Keratinocyte (primary cell): ENCODE measurements around a stretch of chr10.

DNA sequence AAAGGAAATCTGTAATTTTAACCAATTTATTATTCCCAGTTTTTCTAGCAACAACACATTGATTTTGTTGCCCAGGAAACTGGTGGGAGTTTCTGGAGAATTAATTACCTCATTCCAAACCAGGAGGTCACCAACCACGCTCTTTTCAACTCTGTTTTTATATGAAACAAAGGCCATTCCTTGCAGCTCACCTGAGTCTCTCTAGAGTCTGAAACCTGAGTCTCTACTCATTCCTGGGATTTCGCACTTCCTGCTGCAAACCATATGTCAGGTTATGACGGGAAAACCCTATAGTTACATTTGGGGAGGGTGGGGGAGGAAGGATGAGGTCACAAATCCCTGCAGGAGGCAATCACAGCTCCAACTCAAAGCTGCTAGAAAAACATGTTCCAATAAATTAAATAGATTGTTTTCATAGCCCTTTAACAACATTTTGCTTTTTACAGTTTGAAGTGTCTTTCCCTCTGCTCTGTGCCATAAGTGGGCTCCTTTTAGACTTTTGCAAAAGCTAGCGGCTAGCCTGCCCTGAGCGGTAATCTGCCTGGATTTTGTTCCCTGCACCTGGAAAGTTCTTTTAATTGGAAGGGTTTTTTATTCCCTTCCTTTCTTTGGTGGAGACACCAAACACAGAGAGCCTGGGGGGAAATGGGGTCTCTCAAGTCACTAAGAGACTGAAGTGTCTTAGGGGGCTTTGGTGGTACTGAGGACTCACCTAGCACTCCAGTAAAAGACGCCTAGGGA lies 38.3 kb upstream of the XPNPEP1 start:
CAGE:
- cytosol, long polyA minus RNA: no peak
- cytosol, long polyA plus RNA: no peak
- long polyA plus RNA: no peak
- nucleus, long polyA minus RNA: no peak
- nucleus, long polyA plus RNA: no peak

DNA sequence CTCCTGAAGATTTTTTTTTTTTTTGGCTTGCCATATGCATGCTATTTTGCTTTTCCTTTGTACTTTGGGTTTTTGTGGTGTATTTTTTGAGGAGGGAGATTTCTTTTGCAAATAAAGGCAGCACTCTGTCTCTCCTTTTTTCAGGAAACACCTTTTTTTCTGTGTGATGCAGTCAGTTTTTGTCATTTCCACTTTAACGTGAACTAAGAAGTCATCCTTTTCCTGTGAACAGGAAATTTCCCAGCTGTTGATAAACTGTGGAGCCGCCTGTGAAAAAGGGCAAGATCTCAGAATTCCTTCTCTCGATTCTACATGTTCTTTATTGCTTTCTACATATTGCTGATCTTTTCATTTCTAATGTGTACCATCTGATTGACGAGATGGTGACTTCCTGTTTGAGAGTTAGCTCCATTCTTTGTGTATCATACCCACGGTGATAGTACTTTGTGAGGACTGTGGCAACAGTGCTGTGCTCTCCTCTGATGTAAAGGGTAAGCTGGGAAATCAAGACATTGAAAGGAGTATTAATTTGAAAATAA lies 50.4 kb downstream of the ADD3 start:
CAGE:
- cytosol, long polyA minus RNA: no peak
- cytosol, long polyA plus RNA: no peak
- long polyA plus RNA: no peak
- nucleus, long polyA minus RNA: no peak
- nucleus, long polyA plus RNA: no peak

CAGE:
- cytosol, long polyA minus RNA: no peak
- cytosol, long polyA plus RNA: no peak
- long polyA plus RNA: no peak
- nucleus, long polyA minus RNA: no peak
- nucleus, long polyA plus RNA: no peak
These were observed 37.9 kb downstream of the MXI1 start for GRCh38 chr10:110244982-110246097.

GRCh38 chr10:110296515-110297053 lies 8.1 kb downstream of the SMNDC1 start:
CAGE:
- cytosol, long polyA minus RNA: no peak
- cytosol, long polyA plus RNA: no peak
- long polyA plus RNA: no peak
- nucleus, long polyA minus RNA: no peak
- nucleus, long polyA plus RNA: no peak

DNA sequence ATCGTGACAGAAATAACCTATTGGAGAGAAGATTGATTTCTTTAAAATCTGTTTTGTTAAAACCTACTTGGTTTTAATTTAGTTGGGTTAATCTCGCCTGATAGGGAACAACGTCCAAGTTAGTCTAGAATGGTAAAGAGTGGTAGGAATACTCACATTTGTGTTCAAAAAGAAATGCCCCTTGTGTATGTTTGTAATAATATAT lies 643 bp upstream of the SMNDC1 start:
CAGE:
- cytosol, long polyA minus RNA: no peak
- cytosol, long polyA plus RNA: no peak
- long polyA plus RNA: no peak
- nucleus, long polyA minus RNA: no peak
- nucleus, long polyA plus RNA: no peak

CAGE:
- cytosol, long polyA minus RNA: no peak
- cytosol, long polyA plus RNA: no peak
- long polyA plus RNA: no peak
- nucleus, long polyA minus RNA: no peak
- nucleus, long polyA plus RNA: no peak
These were observed 51.9 kb upstream of the SMNDC1 start for GRCh38 chr10:110356354-110357231.

DNA sequence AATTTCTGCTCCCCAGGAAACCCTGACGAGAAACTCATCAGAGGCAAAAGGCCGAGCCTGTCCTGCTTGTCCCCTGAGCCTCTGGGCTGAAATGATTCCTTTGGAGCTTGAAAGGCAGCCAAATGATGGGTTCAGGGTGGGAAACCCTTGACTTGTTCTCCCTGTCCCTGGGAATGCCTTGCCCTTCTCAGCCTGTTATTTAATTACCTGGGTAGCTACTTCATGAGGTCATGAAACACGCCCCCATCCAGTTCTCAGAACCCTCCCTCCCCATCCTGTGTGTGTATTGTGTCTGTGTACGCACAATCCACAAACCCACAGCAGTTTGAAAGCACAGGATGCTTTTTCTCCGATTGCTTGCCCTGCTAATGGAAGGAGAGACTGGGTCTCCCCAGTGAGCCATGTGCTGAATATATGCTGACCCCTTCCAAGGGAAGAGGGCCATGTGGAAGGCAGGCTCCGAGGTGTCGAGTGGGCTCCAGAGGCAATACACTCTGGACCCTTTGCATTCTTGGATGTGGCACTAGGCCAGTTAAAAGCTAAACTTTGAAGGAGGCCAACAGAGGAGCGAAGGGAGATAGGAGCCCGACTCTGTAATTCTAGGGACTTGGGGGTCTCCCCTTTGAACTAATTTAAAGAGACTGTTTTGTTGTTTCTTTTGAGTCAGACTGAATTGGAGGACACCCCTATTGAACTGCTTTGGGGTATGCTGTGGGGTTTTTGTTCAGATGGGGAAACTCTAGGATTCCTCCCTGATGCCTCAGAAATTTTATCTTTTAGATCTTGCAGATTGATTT lies 10.6 kb downstream of the DUSP5 start:
CAGE:
- cytosol, long polyA minus RNA: no peak
- cytosol, long polyA plus RNA: no peak
- long polyA plus RNA: no peak
- nucleus, long polyA minus RNA: no peak
- nucleus, long polyA plus RNA: no peak

DNA sequence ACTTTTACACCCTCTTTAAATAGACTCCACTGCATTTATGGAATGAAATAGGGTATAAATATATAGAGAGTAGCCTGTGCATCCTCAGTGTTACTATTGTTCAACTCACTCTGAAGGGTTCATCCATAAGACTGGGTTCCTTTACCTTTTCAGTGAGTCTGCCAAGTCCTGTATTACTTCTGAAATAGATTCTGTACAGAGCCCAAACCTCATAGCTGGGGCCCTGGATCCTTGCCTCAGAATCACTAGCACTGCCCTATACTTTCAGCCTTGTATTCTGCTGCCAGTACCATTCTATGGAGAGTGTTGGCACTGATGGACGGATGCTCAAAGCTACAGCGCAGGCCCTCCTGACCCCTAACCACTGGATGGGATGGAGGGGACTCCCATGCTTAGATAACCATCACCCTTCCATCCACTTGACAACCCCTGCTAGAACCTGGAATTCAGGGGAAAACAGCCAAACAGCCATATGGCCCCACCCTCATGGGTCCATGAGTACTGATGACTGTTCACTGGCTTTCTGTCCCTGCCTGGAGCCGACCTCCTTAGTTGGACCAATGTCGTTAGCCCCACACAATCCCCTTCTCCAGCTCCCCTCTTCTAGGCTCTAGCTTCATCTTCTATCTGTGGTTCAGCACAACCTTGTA lies 16.1 kb downstream of the DUSP5 start:
CAGE:
- cytosol, long polyA minus RNA: no peak
- cytosol, long polyA plus RNA: no peak
- long polyA plus RNA: no peak
- nucleus, long polyA minus RNA: no peak
- nucleus, long polyA plus RNA: no peak

GRCh38 chr10:110578478-110578861 lies 11.0 kb downstream of the SMC3 start:
CAGE:
- cytosol, long polyA minus RNA: start-site peak on the plus strand at chr10:110578625-110578672, 19 reads
- cytosol, long polyA plus RNA: no peak
- long polyA plus RNA: no peak
- nucleus, long polyA minus RNA: no peak
- nucleus, long polyA plus RNA: start-site peak on the plus strand at chr10:110578635-110578700, 16 and 17 reads in 2 replicates

CAGE:
- cytosol, long polyA minus RNA: start-site peak on the plus strand at chr10:110583396-110583485, 27 reads
- cytosol, long polyA plus RNA: no peak
- long polyA plus RNA: no peak
- nucleus, long polyA minus RNA: start-site peak on the plus strand at chr10:110583483-110583537, 37 reads
- nucleus, long polyA plus RNA: no peak
These were observed 15.8 kb downstream of the SMC3 start for GRCh38 chr10:110583313-110583603.

CAGE:
- cytosol, long polyA minus RNA: no peak
- cytosol, long polyA plus RNA: no peak
- long polyA plus RNA: no peak
- nucleus, long polyA minus RNA: no peak
- nucleus, long polyA plus RNA: no peak
These were observed 51.1 kb upstream of the PDCD4 start for GRCh38 chr10:110820659-110820896.

DNA sequence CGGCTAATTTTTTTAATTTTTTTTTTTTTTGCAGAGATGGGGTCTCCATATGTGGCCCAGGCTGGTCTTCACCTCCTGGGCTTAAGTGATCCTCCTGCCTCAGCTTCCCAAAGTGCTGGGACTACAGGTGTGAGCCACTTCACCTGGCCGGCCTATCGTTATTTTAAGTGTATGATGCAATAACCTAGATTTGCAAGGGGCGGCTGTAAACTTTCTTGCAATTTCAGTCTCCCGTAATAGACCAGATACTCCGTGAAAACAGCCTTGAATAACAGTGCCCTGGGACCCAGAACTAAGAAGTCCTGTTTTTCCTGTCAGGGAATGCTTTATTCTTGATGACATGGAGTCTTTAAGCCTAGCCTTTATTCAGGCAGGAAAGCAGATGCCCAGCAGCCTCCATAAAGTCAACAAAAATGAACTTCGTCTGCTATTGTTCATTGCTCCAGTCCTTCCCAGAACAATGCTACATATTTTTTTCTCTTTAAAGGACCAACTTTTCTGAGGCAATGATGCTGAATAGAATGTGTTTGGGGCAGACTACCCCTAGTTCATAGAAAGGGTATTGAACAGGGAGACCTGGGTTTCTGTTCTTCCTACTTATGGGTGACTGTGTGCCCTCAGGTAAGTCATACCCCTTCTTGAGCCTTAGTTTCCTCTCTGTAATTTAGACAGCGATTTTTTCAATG lies 47.7 kb upstream of the PDCD4 start:
CAGE:
- cytosol, long polyA minus RNA: no peak
- cytosol, long polyA plus RNA: no peak
- long polyA plus RNA: no peak
- nucleus, long polyA minus RNA: no peak
- nucleus, long polyA plus RNA: no peak

CAGE:
- cytosol, long polyA minus RNA: no peak
- cytosol, long polyA plus RNA: no peak
- long polyA plus RNA: no peak
- nucleus, long polyA minus RNA: no peak
- nucleus, long polyA plus RNA: no peak
These were observed 1.8 kb downstream of the PDCD4 start for GRCh38 chr10:110873633-110873870.

DNA sequence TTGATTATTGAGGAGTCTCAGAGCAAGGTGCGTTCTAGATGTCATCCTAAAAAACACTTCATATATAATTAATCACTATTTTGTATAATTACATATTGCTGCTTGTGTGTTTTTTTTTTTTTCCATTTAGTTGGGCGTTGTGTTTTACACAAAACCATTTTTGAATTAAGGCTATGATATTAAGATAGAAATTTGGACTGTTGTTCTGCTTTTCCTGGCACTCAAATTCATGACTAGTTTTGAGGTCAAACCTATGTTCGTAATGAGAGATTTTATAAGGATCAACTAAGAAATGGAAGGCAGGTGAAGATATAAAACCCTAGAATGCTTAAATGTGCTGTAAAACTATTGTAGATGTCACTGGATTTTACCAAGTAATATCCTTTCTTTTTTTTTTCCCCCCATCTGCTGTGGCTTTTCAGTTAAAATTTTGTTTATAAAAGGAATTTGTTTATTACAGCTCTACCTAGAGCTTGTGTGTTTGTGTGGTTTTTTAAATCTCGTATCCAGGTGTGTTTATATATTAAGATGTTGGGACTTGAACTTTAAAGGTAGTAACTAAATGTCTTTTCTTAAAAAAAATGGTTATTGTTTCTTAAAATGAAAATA lies 63.5 kb upstream of the ADRA2A start:
CAGE:
- cytosol, long polyA minus RNA: no peak
- cytosol, long polyA plus RNA: no peak
- long polyA plus RNA: no peak
- nucleus, long polyA minus RNA: no peak
- nucleus, long polyA plus RNA: no peak

DNA sequence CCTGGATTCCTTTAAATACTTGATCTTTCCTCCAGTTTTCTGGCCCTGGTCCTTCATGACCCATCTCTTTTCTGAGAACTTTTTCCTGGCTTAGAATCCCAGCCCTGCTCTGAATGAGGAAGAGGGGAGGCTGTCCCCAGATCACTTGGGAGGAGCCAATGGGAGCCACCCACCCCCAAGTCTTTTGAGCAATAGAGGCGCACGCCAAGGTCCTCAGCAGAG lies 126.7 kb downstream of the ADRA2A start:
CAGE:
- cytosol, long polyA minus RNA: no peak
- cytosol, long polyA plus RNA: no peak
- long polyA plus RNA: no peak
- nucleus, long polyA minus RNA: no peak
- nucleus, long polyA plus RNA: no peak

DNA sequence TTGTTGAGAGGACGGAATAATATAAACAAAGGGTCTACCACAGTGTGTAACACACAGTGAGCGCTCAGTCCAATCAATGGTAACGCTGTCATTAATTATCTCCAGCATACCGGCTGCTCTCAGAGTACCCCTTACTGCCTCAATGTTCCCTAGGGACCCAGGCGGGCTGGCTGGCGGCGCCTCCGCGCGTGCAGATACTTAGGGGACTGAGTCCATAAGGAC lies 425 bp downstream of the GPAM start:
CAGE:
- cytosol, long polyA minus RNA: no peak
- cytosol, long polyA plus RNA: no peak
- long polyA plus RNA: no peak
- nucleus, long polyA minus RNA: no peak
- nucleus, long polyA plus RNA: no peak

DNA sequence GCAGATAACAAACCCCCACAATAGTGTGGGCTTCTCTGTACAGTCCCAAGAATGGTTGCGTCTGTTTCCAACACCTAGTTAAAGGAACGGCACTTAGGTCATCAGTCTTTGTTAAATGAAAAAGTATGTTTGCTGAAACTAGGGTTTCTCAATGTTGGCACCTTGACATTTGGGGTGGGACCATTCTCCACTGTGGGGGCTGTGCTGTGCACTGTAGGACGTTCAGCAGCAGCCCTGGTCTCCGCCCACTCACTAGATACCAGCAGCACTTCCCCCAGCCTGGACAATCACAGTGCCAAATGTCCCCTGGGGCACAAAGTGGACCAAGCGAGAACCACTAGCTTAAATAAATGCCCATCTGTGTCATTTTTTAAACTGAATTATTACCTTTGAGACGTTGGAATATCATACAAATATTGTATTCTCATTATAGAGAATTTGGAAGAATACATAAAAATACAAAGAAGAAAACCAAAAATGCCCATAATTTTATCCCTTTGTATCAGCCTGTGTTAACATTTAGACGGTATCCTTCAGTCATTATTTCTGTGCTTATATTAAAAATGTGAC lies 13.9 kb downstream of the TECTB start:
CAGE:
- cytosol, long polyA minus RNA: no peak
- cytosol, long polyA plus RNA: no peak
- long polyA plus RNA: no peak
- nucleus, long polyA minus RNA: no peak
- nucleus, long polyA plus RNA: no peak

CAGE:
- cytosol, long polyA minus RNA: no peak
- cytosol, long polyA plus RNA: no peak
- long polyA plus RNA: no peak
- nucleus, long polyA minus RNA: no peak
- nucleus, long polyA plus RNA: no peak
These were observed 8.9 kb upstream of the ACSL5 start for GRCh38 chr10:112364914-112365563.

DNA sequence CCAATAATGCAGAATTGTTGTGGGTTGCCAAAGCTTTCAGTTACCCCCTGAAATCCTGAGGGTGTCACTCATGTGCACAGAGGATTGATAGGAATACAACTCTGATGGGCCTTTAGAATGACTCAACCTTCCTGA lies 839 bp downstream of the ACSL5 start:
CAGE:
- cytosol, long polyA minus RNA: no peak
- cytosol, long polyA plus RNA: no peak
- long polyA plus RNA: no peak
- nucleus, long polyA minus RNA: no peak
- nucleus, long polyA plus RNA: no peak

CAGE:
- cytosol, long polyA minus RNA: no peak
- cytosol, long polyA plus RNA: no peak
- long polyA plus RNA: no peak
- nucleus, long polyA minus RNA: no peak
- nucleus, long polyA plus RNA: no peak
These were observed 9.4 kb downstream of the ACSL5 start for GRCh38 chr10:112383181-112383794.